PC-3 (cell line): Measurements from ENCODE around the genes NBPF8, FAM72D and PPIAL4D.

- RAMPAGE, long total RNA = no peak
These were observed 172.2 kb downstream of the TBX15 start for GRCh38 chr1:118815892-118816410.

- RAMPAGE, long total RNA = no peak
These were observed 145.2 kb downstream of the TBX15 start for GRCh38 chr1:118843004-118843298.

DNA sequence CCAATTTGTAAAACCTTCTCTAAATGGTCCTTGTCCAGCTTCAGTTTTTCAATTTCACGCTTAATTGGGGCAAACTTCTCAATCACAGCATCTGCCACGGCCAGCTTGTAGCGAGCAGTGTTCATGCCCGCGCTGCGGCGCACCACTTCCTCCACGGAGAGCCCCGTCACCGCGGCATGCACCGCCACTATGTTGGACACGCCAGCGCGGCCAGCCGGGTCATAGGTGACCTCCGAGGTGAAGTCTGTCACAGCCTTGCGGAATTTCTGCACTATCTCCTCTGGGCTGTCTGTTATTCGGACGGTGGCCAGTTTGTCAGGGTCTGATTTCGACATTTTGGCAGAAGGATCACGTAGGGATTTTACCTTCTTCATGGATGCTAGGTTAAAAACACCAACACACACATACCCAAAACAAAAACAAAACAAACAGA, 44.9 kb upstream of the TBX15 start:
- RAMPAGE, long total RNA = no peak

GRCh38 chr1:119604380-119604971, 43.6 kb downstream of the ZNF697 start:
- RAMPAGE, long total RNA = no peak

GRCh38 chr1:119646952-119647900, 840 bp downstream of the ZNF697 start:
- RAMPAGE, long total RNA = no peak

- RAMPAGE, long total RNA = no peak
These were observed 4.1 kb upstream of the HMGCS2 start for GRCh38 chr1:119772772-119773290.

- RAMPAGE, long total RNA = no peak
These were observed 22.9 kb upstream of the ADAM30 start for GRCh38 chr1:119919207-119919648.

- RAMPAGE, long total RNA = no peak
These were observed 83.8 kb upstream of the ADAM30 start for GRCh38 chr1:119980078-119980486.

DNA sequence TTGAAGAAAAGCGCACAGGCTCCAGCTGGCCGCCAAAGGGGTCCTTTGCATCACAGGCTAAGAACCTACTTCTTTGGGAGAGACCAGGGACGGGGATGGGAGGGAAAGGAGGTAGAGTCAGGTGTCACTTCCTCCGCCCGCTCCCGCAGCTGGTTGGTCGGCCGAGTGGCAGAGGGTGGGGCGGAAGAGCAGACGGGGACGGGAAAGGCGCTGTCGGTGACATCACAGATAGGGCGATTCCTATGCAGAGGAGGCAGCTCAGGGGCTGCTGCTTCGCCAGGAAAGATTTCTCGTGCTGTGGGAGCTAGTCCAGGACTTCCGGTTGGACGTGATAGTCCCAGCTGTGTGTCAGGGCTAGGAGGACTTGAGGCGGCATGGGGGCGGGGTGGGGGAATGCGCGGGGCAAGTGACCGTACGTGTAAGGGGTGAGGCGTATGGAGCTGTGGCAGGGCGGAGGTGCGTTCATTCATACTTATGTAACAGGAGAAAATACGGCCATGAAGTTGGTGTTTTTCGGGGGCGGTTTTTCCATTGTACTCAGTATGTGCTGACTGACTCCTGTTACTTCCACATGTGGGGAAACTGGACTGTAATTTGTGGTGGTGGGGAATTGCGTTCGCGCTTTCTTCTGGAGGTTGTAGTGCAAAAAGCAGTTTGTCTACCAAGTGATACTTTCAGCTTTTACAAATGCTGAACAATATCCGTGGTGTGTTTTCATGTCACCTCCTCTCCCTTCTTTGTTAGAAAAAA, 60.1 kb upstream of the NBPF8 start:
- RAMPAGE, long total RNA = no peak

- RAMPAGE, long total RNA = no peak
These were observed at the start of gene NBPF8 for GRCh38 chr1:120414684-120415418. NBPF8 (plus strand) TSS chr1:120415035.

- RAMPAGE, long total RNA = no peak
These were observed 38.8 kb downstream of the NBPF8 start for GRCh38 chr1:120453612-120454012.

- RAMPAGE, long total RNA = no peak
These were observed 334.8 kb downstream of the SRGAP2C start for GRCh38 chr1:121519485-121520085.

DNA sequence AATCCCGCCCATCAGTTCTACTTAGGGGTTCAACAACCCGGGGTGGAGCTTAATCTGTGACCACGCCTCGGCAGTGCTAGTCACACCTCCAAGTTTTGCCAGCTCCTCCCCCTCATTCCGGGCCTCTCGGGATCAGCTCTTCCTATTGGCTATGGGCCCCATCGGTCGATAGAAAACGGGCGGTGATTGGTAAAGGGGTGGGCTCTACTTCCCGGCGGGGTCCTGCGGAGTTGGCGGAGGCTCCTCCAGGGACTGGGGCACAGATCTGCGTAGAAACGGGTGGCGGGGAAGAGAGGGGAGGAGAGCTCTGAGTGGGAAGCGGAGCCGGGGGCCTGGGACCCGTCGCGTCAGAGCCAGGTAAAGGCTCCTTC, 609 bp upstream of the FAM72C start:
- RAMPAGE, long total RNA = no peak

GRCh38 chr1:144077007-144077520, 105.3 kb upstream of the FAM72C start:
- RAMPAGE, long total RNA = no peak

DNA sequence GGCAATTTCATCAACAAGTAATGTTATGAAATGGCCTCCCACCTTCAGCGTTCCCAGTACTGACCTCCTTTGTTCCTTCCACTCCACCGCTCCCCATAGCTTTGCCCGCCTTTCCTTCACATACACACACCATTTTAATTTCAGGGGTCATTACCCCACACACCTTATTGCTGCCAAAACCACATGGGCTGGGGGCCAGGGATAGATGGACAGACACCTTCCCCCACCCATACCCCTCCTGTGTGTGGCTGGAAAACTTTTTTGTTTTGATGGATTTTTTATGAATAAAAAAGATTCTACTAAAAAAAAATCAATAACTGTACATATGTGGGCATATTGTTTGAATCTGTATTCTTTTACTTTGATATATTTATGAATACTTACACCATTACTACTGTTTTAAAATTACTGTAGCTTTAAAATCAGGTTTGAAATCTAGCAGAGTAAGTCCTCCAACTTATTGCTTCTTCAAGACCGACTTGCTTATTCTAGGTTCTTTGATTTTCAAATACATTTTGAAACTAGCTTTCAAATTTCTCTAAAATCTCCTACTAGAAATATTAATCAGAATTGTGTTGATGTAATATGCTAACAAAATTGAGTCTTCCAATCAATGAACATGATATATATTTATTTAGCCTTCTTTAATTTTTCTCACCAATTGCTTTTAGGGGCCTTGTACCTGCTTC, 18.4 kb downstream of the NBPF15 start:
- RAMPAGE, long total RNA = no peak

- RAMPAGE, long total RNA = no peak
These were observed 28.9 kb upstream of the NBPF15 start for GRCh38 chr1:144490227-144490826.

DNA sequence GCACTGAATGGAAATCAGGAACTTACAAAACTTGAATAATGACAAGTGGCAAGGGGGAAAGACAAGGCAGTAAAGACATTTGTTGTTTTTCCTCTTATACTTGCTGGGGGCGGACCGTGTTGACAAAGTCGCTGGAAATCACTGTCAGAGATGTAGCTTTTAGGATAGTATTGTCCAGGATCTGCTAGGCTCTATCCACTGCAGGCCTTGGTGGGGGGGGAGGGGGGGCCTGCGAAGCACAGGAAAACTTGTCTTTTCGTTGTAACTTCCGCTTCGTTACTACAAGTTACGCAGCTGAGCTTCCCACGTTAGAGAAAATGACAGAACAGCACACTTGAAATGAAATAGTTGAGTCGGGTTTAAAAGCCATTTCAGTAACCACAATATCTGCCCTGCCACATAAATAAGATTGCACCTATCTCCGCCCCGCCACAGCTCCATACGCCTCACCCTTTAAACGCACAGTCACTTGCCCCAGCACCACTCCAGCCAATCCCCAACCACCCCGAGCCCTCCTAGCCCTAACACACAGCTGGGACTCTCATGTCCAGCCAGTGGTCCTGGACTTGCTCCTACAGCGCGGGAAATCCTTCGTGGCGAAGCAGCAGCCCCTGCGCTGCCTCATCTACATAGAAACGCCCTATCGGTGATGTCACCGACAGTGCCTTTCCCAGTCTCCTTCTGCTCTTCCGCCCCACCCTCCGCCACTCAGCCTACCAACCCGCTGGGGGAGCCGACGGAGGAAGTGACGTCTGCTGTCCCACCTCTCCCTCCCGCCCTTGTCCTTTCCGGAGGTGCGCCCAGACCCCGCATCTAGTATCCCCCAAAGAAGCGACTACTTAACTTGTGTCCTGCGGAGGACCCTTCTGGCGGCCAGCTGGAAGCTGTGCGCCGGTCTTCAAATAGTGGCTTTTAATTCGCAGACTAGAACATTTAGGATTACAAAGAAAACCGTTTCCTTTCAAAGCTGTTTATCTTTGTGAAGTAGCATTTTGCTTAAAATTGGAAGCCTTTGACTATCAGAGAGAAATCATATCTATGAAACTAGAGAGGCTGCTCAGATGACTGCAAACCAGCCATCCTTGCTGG, 46.2 kb upstream of the PPIAL4F start:
- RAMPAGE, long total RNA = start-site peak on the minus strand centred at position 402 of the sequence, 18 bp wide, 6 and 21 reads in 2 replicates

DNA sequence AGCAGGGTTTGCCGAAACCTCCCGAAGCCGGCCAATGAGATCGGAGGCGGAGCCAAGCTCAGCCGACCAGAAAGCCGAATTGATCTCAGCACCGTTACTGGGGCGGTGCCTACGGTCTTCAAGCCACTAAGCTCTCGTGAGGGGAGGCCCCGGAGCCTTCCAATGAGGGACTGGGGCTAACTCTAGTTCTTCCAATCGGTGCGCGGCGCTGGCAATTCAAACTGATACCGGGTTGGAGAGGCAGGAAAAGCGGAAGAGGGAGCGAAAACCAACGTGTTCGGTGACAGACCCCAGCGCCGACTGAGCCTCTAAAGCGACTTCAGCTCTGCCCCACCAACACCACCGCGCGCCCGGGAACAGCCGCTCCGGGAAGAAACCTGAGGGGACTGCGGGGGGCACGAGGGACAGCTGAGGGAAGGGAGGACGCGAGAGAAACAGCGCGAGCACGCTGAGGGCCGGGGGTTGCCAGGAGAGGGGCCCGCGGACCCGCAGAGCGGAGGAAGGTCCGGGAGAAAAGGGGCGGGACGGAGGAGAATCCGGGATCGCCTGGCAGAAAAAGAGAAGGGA, at the start of gene FAM72D:
Gene FAM72D (plus strand): TSS at position 214 of the 567 bp plus-strand sequence.
- RAMPAGE, long total RNA = no peak

DNA sequence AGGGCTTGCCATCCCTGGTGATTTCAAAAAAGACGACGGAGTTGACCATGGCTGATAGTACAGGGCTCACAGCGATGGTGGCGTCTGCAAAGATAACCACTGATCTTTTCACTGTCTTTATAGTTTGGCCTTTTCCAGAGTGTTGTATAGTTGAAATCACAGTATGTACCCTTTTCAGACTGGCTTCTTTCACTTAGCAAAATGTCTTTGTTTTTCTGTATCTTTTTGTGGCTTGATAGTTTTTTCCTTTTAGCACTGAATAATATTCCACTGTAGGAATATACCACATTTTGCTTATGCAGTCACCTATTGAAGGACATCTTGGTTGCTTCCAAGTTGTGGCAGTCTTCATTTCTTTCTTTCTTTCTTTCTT, at the start of gene PPIAL4D:
Gene PPIAL4D (minus strand): TSS at position 99 of the 373 bp plus-strand sequence.
- RAMPAGE, long total RNA = no peak

GRCh38 chr1:145280568-145281943, 39.1 kb upstream of the PPIAL4D start:
- RAMPAGE, long total RNA = start-site peak on the plus strand at chr1:145281114-145281164, 47 and 37 reads in 2 replicates